Colonic mucosa (tissue), 1 donor: ENCODE data around the genes SPATA31A3 and TMEM252.

DNA sequence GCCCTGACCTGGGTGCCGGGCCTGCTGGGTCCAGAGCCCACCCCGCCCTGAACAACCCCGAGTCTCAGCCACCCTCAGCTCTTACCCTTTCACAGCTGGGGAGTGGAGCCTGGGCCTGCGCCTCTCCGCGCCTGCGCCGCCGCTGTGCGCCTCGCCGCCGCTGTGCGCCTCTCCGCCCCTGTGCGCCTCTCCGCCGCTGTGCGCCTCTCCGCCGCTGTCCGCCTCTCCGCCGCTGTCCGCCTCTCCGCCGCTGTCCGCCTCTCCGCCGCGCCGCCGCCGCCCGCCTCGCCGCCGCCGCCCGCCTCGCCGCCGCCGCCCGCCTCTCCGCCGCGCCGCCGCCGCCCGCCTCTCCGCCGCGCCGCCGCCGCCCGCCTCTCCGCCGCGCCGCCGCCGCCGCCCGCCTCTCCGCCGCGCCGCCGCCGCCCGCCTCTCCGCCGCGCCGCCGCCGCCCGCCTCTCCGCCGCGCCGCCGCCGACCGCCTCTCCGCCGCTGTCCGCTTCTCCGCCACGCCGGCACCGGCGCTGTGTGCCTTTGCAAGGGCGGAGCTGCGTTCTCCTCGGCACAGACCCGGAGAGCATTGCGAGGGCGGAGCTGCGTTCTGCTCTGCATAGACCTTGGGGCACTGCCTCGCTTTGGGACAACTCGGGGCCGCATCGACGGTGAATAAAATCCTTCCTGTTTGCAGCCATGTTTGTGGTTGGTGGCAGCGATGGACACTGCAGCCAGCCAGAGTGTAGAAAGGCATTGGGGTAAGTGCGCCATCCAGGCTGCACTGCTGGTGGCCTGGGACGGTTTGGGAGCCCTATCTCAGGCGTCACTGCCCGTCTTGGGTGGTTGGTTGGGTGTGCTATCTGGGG is 544.2 kb downstream of the FOXD4L6 start:
- PRO-cap, result no peak

GRCh38 chr9:41150234-41150578 is 21.7 kb upstream of the FOXD4L6 start:
- PRO-cap, result no peak

DNA sequence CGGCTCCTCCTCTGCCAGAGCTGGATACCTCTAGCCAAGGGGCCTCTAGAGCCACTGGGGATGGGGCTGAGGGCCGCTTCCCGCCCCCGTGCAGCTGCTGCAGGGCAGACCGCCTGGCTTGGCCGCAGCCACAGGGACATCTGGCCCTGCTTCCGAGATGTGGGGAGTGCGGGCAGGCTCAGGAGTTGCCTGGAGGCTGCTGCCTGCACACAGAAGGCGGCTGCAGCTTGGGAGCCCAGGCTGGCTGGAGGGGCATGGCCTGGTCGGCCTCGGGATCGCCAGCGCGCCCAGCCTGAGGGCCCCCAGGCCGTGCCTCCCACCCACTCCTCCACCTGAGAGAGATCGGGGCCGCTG is 80.0 kb upstream of the ZNG1F start:
- PRO-cap, result no peak

DNA sequence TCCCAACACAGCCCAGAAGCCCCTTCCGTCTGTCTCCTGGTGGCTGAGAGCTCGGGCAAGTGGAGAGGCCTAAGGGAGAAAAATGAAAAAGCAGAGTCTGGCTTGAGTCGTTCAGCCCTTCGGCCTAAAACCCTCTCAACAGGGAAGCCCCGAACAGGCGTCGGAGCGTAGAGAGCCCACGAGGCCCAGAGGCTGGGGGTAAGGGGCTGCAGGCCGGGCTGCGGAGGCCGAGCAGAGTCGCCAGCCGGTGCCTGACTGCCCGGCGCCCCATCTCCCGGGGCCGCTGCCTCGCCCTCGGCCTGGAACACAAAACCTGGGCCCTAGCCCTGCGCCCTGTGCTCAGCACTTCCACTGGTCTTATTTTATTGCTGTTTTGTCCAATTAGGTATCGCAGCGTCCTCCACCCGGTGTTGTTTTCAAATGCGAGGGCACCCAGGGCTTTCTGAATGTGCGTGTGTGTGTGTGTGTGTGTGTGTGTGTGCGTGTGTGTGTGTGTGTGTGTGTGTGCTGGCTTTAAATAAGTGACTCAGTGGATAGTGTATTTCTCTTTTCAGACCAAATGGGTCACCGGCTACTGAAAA is 463.0 kb upstream of the ZNG1F start:
- PRO-cap, result no peak

DNA sequence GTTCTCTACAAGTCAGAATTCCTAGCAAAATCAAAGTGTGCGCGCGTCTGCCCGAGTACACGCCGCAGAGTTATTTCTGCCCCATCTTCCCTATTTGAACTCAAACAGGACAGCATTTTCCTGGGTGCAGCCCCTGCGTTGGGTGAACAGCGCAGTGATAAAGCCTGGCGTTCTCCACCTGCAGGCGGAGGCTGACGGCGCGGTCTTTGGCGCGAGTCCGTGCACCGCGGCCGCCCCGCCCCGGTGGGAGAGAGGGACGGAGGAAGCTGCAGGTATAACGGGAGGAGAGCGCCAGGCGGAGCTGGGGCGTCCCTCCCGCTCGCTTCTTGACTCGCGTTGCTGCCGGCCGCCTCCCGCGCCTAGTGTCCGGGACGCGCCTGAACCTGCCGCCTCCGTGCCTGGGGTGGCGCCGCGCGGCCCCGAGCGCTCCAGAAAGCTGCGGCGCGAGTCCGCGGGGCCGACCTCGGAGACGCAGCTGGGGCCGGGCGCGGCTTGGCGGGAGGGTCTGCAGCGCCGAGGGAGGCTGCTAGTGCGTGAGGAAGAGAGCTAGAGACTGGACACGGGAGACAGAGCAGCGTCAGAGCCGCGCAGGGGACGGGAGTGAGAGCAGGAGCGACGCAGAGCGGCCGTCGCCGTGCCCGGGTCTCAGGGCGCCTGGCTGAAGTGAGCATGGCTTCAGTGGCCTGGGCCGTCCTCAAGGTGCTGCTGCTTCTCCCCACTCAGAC is 140.6 kb downstream of the SPATA31A7 start:
- PRO-cap, result no peak

DNA sequence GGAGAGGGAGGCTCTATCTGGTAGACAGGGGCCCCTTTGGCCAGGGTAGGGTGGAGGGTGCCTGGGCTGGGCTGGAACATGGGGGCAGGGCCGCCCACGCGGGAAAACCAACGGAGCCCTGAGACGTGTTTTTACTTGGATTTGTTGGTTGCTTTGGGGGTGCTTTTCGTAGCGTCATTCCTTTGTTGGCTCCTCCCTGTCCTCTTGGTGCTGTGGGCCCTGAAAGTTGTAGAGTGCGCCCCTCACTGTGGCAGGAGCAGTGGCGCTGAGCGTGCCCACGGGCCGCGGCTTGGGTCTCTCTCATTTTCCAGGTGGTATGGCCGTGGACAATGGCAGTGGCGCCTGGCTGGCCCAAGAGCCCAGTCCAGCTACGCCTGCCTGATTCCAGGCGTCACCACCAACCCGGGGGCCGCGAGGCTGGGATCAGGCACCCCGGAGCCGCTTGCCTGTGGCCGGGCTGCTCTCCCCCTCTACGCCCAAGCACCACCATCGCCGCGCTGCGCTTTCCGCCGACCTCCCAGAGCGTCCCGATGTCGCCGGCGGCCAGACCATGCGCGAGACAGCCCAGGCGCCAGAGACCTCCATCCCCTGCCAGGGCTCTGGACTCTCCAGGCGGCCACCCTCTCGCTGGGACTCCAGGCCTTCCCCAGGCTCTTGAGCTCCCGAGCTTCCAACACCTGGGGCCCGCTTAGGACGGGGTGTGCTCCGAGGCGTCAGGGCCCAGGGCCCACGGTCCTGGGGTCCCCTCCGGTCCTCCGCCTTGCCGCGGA is 1610.0 kb downstream of the SPATA31A7 start:
- PRO-cap, result no peak

GRCh38 chr9:63326691-63327289 is 1958.2 kb downstream of the FOXD4L5 start:
- PRO-cap, result no peak

DNA sequence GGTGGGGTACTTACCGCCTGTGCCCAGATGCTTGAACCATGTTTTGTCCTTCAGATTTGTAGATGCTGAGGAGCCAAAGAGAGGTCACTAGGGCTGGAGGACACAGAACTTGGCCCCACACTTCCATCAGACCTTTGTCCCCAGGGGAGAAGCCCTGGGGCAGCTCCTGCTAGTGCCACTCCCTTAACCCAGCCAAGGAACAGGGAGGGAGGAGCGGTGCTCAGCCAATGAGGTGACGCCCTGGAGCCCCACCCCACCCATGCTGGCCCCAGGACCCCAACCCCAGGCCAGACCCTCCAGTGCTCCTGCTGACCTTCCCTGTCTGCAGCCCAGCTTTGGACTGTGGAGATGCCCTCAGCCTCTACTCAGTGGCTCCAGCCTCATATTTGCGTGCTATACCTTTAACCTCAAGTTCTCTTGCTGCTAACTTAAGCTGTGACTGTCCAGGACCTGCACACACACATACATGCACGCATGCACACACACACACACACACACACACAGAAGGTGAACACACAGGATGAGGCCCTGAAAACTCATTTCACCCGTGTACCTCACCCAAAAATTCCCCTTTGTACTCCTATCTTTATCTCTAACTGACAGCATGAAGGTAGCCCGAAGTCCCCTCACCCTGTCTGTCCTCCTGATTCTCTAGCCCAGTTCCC is 1951.8 kb downstream of the FOXD4L5 start:
- PRO-cap, result no peak

GRCh38 chr9:63385413-63386027 is 1899.5 kb downstream of the FOXD4L5 start:
- PRO-cap, result no peak

GRCh38 chr9:63703698-63704177 is 1581.3 kb downstream of the FOXD4L5 start:
- PRO-cap, result no peak

DNA sequence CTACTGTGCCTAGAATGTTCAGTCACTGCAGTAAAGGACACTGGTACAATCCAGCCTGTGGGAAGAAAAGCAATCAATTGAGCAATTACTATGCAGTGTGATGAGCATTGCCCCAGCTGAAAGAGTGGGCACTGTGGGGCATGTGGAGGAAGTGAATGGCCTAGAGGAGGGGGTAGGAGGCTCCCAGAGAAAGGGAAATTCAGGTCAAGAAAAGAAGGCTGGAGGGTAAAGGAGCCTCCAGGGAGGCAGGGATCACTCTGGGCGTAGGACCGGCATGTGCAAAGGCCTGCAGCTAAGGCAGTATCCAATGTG is 651.0 kb downstream of the FOXD4L5 start:
- PRO-cap, result no peak

DNA sequence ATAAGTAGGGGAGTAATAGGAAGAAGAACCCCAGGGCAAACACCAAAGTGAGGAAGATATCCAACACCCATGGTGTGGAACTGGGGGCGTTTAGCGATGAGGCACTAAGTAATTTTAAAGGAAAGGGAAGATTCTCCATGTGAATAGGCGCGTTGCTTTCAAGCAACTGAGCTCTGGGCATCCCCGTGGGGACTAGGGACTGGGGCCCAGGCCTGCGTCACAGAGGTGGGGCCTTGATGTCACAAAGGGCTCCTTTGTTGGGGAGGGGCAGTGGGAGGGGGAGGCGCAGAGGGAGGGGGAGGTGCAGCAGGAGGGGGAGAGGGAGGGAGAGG is at the start of gene SPATA31A3:
TSS of gene SPATA31A3 (minus strand) at position 168 of the 332 bp plus-strand sequence.
- PRO-cap, result no peak

DNA sequence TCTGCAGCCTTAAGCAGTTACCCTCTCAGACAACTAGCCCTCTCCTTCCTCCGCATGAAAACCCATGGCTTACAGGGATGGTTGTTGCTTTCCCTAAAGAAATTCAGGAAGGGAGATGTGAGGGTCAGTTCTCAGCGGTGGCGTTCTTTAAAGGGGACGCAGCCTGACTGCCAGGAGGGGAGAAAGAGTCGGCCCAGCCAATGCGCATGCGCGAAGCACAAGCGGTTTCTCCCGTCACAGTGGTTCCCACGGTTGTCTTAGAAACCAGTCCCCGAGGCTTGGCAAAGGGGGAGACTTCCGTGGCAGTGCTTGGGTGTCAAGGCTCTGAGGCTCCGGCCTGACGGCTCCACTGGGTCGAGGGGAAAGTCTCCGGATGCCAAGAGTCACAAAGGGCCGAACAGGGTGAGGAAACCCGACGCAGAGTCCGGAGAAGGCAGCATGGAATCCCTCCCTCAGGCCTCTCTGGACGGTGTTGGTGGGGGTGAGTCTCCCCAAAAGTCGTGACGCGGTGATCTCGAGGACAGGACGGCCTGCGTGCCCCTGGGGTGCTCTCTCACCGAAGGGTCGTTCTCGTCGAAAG is 140.8 kb upstream of the ANKRD20A1 start:
- PRO-cap, result no peak

DNA sequence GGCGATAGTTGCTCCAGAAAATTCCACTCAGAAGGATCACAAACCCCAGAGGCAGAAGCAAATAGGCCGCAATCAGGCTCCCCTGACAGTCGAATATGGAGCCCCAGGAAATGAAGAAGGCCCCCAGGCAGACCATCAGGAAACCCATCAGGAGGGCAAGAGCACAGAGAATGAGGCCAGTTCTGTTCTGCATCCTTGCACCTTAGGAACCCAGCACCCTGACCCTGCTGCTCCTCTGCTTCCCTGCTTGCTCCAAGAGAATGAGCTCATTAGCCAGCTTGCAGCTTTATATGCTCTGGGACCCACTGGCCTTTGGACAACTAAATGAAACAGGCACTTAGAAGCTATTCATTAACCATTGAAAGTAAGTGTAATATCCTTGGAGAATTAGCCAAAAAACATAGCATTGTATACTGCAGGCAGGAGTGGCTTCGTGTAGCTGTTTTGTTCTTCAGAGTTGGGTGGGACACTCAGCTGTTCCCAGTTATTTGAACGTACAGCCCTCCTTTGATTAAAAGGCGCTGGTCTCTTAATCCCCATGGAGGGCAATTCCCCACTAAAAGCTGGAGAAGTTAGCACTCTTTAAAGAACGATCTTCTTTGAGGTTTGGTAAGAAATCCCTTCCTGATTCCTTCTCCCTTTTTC is at the start of gene TMEM252:
TSS of gene TMEM252 (minus strand) at position 262 of the 645 bp plus-strand sequence.
- PRO-cap, result no peak

- PRO-cap, result bidirectional peak, plus-strand start at chr9:68705521, minus-strand start at chr9:68705424; bidirectional peak, plus-strand start at chr9:68705686, minus-strand start at chr9:68705572; bidirectional peak, plus-strand start at chr9:68705955, minus-strand start at chr9:68705874
Measured at GRCh38 chr9:68705327-68706067, 457 bp downstream of the PIP5K1B start.

DNA sequence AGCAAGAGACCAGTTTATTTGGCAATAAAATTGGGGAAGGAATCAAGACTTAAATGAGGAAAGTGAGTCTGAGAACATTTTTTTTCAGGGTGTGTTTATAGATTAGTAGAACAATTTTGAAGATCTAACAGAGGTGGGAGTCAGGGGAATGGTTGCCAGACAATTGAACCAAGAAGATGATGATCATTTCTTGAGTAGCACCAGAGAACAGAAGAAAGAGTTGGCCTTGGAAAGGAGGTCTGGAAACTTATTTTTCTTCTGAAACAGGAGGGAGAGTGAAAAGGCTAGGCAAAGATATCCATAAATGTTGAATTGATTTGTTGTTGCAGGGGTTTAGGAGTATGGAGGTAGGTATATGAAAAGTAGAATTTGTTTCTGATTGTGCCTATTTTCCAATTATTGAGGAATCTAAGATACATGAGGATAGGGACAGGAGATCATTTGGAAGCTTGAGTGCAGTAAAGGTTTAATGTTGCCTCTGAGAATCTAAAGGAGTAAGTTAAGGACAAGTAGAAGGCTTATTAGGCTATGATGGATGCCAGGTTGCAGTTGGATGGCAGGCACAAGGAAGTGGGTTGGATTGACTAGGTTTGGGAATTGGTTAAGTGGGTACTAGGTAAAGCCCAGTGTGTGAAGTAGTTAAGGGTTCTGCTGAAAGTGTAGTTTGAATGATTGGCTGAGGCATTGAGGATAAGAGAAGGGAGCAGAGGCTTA is 4.8 kb downstream of the PABIR1 start:
- PRO-cap, result no peak

- PRO-cap, result no peak
Measured at GRCh38 chr9:68798320-68799033, 18.6 kb downstream of the PABIR1 start.

- PRO-cap, result no peak
Measured at GRCh38 chr9:68973684-68974089, 40.2 kb downstream of the PRKACG start.

- PRO-cap, result no peak
Measured at GRCh38 chr9:68996512-68996961, 17.4 kb downstream of the PRKACG start.

- PRO-cap, result bidirectional peak, plus-strand start at chr9:69122301, minus-strand start at chr9:69122203
Measured at GRCh38 chr9:69122116-69122503, 52.0 kb upstream of the TJP2 start.